SJSA1 (cell line): ENCODE data around the genes TSPAN12, ASB15, LMOD2 and SPAM1.

DNA sequence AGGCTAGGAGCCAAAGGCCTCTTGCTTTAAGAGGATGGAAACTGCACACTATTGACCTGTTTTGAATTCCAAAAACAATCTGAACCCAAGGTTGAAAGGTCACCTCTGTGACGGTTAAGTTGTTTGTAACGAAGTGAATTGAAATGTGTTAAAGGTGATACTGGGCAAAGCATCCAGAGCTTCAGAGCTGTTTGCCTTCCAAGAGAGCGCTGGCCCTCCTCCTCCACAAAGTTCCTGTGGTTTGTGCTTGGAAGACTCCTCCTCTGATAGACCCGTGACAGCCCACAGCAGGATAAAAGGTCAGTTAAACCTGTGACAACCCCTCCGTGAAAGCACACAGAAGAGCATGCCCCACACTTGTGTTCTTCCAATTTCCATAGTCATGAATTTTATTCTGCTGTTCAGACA lies 133.8 kb upstream of the CTTNBP2 start:
- RAMPAGE, long total RNA: no peak

GRCh38 chr7:120857513-120858766 lies at the start of gene TSPAN12:
TSPAN12 (minus strand) TSS chr7:120858144.
- RAMPAGE, long total RNA: no peak

GRCh38 chr7:121049092-121050578 lies 61.1 kb downstream of the CPED1 start:
- RAMPAGE, long total RNA: no peak

GRCh38 chr7:121198215-121199292 lies 130.2 kb upstream of the WNT16 start:
- RAMPAGE, long total RNA: no peak

DNA sequence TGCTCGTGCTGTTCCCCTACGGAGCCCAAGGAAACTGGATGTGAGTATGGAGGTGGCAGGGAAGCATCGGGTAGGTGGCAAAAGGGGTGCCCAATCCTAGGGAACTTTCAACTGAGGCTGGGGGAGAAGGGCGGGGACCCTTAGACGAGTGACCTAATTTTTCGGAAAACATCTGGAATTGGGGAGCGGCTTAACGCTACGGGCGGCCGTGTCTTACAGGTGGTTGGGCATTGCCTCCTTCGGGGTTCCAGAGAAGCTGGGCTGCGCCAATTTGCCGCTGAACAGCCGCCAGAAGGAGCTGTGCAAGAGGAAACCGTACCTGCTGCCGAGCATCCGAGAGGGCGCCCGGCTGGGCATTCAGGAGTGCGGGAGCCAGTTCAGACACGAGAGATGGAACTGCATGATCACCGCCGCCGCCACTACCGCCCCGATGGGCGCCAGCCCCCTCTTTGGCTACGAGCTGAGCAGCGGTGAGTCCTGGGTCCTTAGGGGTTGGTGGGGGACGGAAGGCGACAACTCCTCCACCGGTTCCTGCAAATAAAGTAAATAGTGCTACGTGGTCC lies 629 bp downstream of the WNT16 start:
- RAMPAGE, long total RNA: no peak

- RAMPAGE, long total RNA: no peak
Observed at GRCh38 chr7:121438331-121439022, 42.4 kb upstream of the FAM3C start.

GRCh38 chr7:121440717-121441516 lies 44.8 kb upstream of the FAM3C start:
- RAMPAGE, long total RNA: no peak

DNA sequence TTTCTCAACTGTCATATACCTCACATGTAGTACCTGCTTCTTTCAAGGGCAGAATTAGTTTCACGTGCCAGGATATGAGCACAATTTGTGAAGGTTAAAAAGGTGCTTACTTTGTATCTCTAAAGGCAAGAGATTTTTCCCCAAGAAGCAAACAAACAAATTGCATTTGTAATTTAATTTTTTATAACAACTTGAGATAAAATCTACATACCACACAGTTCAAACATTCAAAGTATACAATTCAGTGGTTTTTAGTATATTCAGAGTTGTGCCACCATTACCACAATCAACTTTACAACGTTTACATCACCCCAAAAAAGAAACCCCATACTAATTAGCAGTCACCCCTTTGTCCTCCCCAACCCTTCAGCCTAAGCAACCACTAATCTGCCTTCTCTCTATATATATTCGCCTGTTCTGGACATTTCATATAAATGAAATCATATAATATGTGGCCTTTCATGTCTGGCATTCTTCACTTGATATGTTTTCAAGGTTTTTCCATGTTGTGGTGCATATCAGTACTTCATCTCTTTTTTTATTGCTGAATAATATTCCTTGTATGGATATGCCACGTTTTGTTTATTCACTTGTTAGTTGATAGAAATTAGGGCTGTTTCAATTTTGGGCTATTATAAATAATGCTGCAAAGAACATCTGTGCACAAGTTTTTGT lies 70.5 kb downstream of the AASS start:
- RAMPAGE, long total RNA: no peak

DNA sequence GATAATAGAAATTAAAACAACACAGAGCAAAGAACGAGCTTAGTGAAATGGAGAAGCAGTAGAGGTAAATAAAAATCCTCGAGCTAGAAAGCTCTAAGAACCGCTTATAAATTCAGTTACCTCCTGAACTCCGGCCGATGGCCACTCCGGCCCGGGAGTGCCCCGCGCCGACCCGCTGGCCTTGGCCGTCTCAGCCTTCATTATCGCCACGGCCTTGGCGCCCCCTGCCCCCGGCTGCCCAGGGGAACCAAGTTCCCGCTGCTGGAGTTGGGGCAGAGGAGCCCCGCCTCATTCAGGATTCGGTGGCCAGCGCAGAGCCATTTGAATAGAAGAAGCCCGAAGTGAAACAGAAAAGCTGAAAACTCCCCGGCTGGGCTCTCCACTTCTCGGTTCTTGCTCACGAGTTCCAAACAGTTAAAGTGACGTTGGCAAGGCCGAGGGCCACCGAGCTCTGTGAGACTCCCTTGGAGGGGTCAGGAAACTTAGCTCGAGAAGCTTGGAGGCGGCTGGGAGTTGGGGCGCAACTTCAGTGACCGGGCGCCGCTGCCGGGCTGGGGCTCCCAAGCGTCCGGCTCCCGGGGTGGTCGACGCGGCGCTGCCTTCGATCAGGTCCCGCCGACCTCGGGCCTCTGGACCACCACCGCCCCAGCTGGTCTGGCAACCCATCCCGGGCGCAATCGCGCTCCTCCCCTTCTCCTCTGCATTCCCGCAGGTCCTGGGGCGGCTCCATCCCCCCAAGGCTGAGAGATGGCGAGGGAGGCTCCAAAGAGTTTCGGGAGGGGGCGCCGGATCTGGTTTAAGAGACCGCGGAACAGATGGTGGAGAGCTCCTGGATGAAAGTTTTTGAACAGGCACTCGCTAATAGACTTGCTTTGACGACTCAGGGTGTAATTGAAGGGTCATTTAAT lies 5.8 kb upstream of the FEZF1 start:
- RAMPAGE, long total RNA: no peak

DNA sequence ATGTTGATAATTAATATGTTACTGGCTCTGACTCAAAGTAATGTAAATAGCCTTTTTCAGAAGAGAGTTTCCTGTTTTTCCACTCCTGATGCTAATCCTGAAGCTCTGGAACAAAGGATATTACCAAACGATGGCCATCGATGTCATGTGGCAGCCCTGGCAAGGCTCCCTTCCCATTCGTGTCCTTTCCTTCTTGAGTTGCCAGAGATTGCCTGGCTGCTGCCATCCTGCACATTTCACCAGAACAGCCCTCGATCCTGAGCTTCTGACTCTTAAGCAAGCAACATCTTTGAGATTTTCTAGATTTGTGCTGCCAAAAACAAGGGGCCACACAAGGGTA lies 46.0 kb downstream of the RNF133 start:
- RAMPAGE, long total RNA: no peak

GRCh38 chr7:122848122-122848719 lies 38.0 kb downstream of the CADPS2 start:
- RAMPAGE, long total RNA: no peak

DNA sequence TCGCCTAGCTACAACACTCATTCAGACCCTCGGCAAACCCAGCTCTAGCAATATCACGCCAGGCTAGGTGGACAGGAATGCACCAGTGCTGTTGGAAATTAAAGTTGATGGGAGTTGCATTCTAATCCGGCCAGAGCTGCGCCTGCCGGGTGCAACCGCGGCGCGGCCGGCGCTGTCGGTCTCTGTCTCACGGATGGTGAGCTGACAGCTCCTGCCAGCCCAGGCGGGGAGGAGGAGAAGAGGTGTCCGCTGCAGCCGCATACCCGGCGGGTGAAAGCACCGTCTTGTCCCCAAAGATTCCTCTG lies 740 bp downstream of the CADPS2 start:
- RAMPAGE, long total RNA: no peak

- RAMPAGE, long total RNA: no peak
Observed at GRCh38 chr7:123407854-123408186, 126.6 kb downstream of the IQUB start.

DNA sequence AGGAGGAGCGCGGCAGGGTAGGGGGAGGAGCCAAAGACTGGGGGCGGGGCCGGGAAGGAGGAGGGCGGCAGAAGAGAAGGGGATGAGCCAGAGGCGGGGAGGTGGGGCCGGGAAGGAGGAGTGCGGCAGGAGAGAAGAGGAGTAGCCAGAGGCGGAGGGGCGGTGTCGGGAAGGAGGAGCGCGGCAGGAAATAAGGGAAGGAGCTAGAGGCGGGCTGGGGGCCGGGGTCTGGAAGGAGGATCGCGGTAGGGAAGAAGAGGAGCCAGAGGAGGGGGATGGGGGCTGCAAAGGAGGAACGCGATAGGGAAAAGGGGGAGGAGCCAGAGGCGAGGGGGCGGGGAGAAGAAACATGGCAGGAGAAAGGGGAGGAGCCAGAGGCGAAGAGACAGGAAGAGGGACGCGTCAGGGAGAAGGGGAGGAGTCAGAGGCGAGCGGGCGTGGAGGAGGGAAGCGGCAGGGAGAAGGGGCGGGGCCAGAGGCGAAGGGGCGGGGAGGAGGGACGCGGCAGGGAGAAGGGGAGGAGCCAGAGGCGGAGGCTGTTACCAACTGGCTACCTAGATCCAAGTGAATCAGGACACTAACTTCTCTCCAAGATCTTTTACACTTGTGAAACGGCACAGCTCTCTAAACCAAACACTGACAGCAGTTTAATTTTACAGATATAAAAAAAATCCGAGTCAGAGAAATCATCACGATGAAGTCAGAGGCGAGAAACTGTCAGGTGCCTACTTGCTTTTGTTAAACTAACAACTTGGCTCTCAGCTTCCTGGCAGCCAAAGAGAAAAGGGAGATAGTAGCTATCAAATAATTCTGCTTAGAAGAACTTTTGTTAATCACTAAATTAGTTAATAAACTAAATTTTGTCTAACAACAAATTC lies 549 bp upstream of the IQUB start:
- RAMPAGE, long total RNA: no peak

DNA sequence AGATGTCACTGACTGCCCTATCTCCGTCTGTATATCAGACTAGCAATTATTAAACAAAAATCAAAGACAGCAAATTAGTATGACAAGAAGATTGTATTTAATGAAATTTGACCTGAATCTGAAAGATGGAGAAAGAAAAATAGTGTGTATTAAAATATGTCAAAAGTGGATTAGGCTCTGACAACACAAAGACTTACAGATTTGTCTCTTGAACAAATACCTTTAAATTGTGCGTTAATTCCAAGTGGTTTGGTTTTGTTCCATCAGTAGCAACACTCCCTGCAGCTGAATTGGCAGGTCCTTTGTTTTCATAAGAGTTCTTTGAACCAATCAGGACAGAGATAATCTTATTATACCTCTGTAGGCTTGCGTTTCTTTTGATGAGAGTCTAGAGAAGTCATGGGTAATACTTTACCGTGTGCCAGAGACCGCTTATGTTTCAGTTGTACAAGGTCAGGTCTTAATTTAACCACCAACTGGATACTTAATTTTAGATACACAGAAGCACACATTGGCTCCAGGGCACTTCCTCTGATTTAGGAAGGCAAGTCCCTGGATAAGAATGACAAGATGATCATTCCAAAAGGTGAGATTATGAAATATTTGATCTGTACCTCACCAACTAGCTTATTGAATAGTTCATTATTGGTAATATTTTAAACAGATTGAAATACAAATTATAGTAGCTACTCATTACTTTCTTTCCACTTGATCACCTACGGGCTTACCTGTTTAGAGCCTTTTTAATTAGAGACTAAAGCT lies at the start of gene ASB15:
ASB15 (plus strand) TSS at position 493 of the 762 bp plus-strand sequence.
- RAMPAGE, long total RNA: no peak

DNA sequence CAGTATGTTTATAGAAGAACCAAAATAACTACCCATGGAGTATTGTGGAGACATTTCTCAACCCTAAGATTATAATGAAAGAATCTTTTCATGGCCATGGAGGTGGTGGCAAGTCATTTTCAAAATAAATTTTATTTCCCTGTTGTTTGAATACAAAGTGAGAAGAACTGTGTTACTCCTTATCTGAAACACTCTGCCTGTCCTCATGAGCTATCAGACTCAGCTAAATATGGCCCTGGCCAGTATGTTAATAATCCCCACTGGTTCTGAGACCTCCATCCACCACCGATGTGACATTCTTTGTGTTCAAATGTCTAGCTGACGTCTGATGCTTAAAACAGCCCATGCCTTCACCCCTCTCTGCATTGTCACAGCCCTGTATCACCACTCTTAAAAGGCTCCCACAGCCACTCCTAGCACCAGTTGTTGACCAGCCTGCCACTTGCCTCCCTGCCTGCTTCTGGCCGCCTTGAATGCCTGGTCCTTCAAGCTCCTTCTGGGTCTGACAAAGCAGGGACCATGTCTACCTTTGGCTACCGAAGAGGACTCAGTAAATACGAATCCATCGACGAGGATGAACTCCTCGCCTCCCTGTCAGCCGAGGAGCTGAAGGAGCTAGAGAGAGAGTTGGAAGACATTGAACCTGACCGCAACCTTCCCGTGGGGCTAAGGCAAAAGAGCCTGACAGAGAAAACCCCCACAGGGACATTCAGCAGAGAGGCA lies at the start of gene LMOD2:
LMOD2 (plus strand) TSS at position 422 of the 723 bp plus-strand sequence.
- RAMPAGE, long total RNA: no peak

- RAMPAGE, long total RNA: no peak
Observed at GRCh38 chr7:123924969-123925519, at the start of gene SPAM1. SPAM1 (plus strand) TSS chr7:123925241.

DNA sequence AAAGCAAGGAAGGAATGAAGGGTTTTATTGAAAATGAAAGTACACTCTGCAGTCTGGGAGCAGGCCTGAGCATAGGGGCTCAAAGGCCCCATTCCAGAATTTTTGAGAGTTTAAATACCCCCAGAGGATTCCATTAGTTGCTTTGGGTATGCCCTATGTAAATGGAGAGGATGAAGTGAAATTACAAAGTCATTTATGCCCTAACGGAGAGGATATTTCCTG lies 247.8 kb downstream of the GPR37 start:
- RAMPAGE, long total RNA: no peak

DNA sequence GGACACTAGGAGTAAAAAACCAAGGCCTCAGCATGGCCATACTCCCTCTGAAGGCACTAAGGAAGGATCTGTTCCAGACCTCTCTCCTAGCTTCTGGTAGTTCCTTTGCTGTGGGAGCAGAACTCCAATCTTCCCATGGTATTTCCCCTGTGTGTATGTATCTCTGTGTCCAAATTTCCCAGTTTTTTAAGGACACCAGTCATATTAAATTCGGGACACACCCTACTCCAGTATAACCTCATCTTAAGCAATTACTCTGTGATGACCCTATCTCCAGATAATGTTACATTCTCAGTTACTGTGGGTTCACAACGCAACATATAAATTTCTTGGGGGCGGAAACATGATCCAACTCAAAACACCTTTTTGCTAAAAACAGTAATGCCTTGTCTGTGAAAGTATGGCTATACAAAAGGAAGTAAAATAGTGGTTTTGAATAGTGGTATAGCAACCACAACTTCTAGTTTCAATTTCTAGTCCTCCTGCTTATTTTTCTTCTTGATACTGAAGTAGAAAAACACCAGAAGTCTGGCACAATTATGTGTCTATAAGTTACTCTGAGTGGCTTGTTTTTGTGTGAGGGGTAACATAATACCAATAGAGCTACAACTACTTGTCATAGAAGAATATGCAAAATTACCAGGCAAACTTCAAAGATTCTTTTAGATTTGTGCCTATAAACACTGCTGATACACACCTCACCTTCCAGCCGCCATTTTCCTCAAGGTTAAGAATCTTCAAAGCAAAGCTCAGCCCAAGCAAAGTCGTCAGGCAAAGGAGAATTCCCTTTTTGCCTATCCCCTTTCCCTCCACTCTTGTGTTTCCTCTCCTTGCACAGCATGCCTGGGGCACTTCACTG lies 21.4 kb upstream of the ZNF800 start:
- RAMPAGE, long total RNA: no peak

- RAMPAGE, long total RNA: no peak
Observed at GRCh38 chr7:127581962-127583095, 3.1 kb downstream of the GCC1 start.